Neuron (in vitro differentiated cells): ENCODE data around the gene GEMIN8.

- PRO-cap, result no peak
Measured at GRCh38 chrX:13473386-13474577, 95.6 kb upstream of the EGFL6 start.

DNA sequence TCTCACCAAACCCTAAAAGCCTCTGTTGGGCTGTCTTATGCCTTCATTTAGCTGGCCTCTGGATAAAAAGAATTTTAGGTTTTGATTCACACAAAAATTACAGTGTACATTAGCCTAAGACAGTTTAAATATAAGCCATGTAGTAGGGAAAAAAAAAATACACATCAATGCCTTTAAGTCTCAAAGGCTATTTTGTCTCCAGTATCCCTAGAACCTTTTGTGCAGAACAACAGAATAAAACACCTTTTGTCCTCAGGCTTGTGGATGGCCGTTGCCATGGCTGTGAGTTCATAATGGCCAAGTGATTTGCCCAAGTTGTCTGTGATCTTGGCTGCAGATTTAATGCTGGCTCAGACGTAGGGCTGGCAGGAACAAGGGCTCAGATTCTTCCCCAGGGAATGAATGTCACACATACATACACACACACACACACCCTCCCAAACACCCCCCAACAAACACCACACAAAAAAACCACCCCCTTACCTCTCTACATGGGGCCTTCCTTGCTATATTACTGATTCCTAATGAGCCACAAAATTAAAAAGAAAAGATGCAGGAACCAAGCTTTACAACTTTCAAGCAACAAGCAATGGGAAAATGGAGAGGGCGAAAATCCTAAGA lies 25.3 kb downstream of the GPM6B start:
- PRO-cap, result no peak

DNA sequence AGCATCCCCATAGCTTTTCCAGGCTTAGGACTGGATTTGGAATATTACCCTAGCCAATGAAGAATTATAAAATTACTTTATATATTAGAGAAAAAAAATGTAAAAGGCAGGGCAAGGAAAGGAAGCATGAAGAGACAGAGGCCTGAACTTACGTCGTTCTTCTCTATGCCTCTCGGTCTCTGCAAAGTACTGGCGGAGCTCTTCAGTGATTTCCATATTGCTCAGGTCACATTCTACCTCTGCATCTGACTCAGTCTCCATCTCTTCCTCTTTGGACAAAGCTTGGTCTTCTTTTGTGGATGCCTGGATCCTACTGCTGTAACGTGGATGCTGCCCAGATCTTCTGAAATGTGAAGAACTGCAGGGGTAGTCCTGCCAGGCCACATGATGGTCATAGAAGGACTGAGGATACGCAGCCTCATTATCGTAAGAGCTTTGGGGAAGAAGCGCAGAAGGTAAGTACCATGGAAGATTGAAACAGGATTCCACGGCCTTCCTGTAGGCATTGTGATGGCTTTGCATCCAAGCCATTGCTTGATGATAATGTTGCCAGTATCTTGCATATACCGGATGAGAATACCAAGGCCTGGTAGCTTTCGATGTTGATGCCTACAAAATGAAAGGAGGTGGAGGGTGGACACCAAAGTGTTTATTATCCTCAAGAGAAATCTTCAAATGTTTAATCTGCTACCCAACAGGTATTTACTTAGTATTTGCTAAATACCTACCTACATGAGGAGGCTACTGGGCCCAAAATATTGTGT lies 9.6 kb downstream of the GEMIN8 start:
- PRO-cap, result no peak

DNA sequence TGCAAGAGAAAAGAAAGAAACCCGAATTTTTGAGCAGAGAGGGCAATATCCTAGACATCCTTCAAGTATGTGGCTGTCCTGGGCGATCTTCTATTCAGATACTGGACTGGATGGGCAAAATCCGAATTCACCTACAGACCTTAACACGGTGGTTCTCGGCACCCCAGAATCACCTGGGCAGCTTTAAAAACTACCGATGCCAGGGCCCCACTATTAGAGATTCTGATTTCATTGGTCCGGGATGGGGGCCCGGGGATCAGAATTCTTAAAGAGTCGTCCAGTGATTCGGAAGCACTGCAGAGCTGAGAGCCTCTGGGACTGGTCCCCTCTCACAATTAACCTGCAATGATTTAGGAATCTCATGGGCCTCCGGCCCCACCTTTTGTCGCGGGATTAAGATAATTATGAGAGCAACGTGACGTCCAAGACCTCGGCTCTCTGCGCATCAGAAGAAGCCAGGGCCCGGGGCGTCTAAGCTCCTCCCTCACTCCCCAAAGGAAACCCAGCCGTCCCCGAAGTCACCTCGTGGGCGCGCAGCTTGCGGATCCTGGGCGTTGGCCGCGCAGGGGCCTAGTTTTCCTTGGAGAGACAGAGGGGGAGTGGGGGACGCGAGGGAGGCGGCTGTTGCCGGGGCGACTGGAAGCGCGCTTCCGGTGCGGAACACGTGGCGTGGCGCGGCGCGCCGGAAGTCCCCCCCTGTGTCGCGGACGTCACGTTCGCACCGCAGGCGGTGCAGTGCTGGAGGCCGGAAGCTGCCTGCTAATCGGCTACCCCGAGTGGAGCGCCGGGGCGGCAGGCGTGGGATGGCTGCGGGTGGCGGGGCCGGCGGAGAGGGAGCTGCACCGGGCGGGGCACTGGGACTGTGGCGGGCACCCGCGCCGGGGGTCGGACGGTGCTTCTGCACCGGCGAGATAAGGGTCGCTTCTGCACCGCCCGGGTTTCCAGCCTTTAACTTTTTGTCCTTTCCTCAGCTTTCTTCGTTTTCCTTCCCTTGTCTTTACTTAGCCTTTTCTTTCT lies at the start of gene GEMIN8:
Gene GEMIN8, minus strand, starts transcription at position 638 of the 1,017 bp plus-strand sequence.
- PRO-cap, result bidirectional peak, plus-strand start at position 294 of the sequence, minus-strand start at position 347 of the sequence; bidirectional peak, plus-strand start at position 713 of the sequence, minus-strand start at position 639 of the sequence

GRCh38 chrX:15530220-15530820 lies 29.7 kb downstream of the BMX start:
- PRO-cap, result no peak

GRCh38 chrX:15602766-15603036 lies 1.9 kb upstream of the ACE2 start:
- PRO-cap, result no peak

GRCh38 chrX:15799654-15800086 lies 9.4 kb downstream of the ZRSR2 start:
- PRO-cap, result no peak

DNA sequence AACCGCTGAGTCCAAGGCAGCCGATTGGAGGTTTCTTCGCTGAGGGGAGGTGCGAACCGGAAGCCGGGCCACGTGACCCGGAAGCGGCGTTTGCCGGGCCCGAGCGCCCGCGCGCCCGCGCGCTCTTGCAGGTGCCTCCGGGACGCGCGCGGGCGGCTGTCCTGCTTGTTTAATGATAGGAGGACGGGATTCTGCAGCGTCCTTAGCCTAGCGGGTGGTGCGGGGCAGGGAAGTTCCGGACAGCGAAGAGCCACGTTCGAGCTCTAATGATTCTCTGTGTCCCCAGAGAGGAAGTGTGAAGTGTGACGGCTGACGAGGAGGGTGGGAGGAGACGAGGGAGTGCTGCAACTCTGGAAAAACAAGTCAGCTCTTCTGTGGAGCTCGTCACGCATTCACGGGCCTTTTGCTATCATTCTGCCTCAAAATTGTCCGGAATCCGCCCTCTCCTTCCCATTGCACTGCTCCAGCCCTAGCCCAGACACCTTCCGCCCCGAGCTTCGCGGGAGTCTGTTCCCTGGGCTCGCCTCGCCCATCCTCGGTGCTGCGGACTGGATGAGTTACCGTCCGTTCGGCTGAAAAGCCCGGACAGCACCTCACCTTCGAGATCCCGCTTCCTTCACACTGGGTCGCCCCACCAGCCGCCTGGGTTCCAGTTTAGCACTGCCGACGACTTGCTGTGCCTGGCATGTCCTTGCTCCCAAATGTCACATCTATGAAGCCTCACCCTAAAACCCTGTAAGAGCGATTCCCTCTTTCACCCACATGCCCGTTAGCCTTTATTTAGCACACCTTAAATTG lies 557 bp upstream of the AP1S2 start:
- PRO-cap, result bidirectional peak, plus-strand start at position 189 of the sequence, minus-strand start outside the sequence; bidirectional peak, plus-strand start at position 366 of the sequence, minus-strand start at position 268 of the sequence

DNA sequence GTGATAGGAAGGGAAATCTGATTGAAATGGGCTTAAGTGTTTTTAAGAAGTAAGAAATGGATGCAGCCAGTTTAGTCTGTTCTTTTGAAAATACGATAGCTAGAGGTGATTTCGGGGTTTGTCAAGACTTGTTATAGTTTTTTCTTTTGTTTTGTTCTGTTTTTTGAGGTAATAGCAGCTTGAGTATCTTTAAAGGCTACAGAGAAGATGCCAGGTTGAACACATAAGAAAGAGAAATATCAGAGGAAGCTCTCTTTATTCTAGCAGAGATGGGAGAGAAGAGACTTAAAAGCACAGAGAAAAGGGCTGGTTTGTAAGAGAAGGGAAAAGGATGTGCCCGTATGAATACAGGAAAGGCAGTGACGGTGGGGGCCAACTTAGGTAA lies 121.5 kb upstream of the S100G start:
- PRO-cap, result no peak

DNA sequence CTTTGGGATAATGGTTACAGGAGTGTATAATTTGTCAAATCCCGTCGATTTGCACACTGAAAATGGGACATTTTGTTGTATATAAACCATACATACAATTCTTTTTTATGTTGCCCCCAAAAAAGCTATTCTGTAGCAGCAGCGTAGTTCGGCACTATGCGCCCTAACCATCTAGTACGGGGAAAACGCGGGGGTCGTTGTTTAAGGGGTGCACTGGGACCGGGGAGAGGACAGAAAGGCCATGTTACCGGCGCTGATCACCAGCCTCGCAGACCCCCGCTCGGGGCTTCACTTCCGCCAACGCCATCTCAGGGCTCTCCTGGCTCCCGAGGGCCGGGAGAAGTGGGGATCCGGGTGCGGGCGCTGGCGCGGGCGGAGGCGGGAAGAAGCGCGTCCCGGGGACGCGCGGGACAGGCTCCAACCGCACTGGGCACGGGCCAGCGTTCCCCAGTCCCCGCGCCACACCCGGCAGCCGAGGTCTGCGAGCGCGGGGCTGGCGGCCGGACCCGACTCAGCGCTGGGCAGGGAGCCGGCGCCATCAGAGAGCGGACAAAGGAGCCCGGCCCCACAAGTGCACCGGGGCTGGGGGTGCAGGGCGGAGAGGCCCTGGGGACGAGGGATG lies 697 bp downstream of the CTPS2 start:
- PRO-cap, result bidirectional peak, plus-strand start at position 314 of the sequence, minus-strand start at position 344 of the sequence; bidirectional peak, plus-strand start at position 514 of the sequence, minus-strand start at position 551 of the sequence

DNA sequence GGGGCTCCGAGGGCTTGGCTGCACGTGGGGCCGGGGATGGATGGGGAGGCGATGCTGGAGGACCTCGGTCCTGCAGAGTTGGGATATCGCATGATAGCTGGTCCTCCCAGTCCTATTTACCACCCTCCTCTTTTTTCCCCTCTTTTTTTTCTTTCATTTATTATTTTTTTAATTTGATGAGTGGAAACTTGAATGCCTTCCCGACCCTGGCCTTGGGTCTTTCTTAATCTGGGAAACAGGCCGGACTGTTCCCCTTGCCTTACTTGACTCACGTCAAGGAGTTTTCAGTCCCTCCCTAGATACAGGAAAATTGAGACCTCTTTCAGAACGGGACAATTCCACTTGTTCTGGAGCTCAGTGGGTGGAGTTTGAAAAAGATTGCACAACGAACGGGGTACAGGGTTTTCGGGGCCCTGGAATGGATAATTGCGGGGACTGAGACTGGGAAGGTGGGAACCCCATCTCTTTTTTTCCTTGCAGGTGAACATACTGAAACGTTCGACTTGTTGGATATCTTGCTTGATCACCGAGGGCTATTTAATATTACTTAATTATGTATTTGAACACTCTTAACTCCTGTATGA lies 1.1 kb downstream of the TXLNG start:
- PRO-cap, result no peak

GRCh38 chrX:16807979-16808548 lies 21.8 kb downstream of the TXLNG start:
- PRO-cap, result no peak

DNA sequence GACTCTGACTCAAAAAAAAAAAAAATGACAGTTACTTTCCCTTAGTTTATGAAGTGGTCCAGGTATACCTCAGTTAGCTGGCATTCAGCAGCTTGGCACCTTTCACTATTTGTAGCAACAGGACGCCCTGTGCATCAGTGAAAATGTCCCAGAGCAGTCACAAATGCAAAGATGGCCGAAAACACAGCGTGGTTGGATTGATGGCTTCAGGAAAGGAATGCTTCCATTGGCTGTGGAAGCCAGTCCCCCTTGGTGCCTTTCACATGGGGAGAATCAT lies 36.0 kb downstream of the TXLNG start:
- PRO-cap, result no peak

GRCh38 chrX:16892717-16893340 lies 22.7 kb upstream of the RBBP7 start:
- PRO-cap, result bidirectional peak, plus-strand start at chrX:16893029, minus-strand start at chrX:16892852

GRCh38 chrX:17173311-17173529 lies 201.8 kb upstream of the NHS start:
- PRO-cap, result no peak

DNA sequence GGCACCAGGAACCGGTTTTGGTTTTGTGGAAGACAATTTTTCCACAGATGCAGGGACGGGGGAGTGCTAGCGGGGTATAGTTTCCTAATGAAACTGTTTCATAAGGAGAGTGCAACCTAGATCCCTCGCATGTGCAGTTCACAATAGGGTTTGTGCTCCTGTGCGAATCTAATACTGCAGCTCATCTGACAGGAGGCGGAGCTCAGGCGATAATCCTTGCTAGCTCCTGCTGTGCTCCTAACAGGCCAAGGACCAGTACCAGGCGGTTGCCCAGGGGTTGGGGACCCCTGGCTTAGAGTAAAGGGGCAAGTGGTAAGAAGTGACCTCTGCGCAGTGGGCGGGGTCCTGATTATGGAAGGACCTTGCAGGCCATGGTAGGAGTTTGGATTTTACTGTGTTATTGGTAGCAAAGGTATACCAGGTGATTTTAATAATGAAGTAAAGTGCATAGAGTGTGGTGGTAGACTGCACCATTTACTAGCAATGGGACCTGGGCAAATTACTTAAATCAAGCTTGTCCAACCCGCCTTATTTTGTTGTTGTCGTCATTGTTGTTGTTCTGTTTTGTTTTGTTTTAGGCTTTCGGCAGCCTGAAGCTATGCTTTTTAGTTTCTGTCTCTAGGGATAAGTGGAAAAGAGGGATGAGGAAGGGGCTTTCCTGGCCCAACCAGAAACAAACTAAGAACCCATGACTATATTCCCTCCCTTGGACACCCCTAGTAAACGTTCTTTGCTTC lies 4.0 kb downstream of the SCML1 start:
- PRO-cap, result no peak

- PRO-cap, result no peak
Measured at GRCh38 chrX:18883689-18884066, 100.2 kb downstream of the PHKA2 start.

DNA sequence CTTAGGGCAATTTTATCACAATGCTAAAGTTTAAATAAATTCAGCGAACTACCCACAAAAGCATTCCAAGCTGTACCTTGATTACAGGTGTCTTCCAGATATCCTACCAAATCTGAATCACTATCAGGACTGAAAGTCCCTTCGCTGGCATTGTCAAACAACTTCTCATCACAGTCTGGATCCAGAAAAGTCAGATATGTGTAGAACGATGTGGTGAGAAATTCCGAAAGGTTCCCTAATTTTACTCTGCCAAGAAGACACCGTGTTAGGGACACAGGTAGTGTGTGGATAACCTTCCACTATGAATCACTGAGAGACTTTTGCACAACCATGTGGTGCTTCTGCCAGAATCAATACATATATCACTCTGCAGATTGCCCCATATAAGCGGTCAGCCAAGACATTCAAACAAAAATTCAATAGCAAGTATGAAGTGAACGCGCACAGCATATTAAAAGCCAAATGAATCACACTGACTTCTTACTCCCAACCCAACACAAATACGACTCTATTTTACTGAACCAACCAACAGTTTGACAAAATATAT lies 63.9 kb downstream of the PHKA2 start:
- PRO-cap, result no peak

- PRO-cap, result bidirectional peak, plus-strand start at chrX:18985081, minus-strand start at chrX:18984988
Measured at GRCh38 chrX:18984825-18985358, 978 bp upstream of the PHKA2 start.

GRCh38 chrX:19448744-19449078 lies 66.6 kb downstream of the MAP3K15 start:
- PRO-cap, result no peak